GM12892 (cell line): Measurements from ENCODE around the genes OR4D6, MS4A3, MS4A6E, MS4A15 and TMEM109.

- RRBS = no CpG with 5 or more reads among the region's 7 CpGs
Observed at GRCh38 chr11:59174626-59175056, 2.7 kb downstream of the DTX4 start.

GRCh38 chr11:59175638-59176054 is 3.7 kb downstream of the DTX4 start:
- RRBS = no CpG with 5 or more reads among the region's 3 CpGs

GRCh38 chr11:59271814-59272458 is 59.2 kb upstream of the MPEG1 start:
- RRBS = no CpG with 5 or more reads among the region's 4 CpGs

DNA sequence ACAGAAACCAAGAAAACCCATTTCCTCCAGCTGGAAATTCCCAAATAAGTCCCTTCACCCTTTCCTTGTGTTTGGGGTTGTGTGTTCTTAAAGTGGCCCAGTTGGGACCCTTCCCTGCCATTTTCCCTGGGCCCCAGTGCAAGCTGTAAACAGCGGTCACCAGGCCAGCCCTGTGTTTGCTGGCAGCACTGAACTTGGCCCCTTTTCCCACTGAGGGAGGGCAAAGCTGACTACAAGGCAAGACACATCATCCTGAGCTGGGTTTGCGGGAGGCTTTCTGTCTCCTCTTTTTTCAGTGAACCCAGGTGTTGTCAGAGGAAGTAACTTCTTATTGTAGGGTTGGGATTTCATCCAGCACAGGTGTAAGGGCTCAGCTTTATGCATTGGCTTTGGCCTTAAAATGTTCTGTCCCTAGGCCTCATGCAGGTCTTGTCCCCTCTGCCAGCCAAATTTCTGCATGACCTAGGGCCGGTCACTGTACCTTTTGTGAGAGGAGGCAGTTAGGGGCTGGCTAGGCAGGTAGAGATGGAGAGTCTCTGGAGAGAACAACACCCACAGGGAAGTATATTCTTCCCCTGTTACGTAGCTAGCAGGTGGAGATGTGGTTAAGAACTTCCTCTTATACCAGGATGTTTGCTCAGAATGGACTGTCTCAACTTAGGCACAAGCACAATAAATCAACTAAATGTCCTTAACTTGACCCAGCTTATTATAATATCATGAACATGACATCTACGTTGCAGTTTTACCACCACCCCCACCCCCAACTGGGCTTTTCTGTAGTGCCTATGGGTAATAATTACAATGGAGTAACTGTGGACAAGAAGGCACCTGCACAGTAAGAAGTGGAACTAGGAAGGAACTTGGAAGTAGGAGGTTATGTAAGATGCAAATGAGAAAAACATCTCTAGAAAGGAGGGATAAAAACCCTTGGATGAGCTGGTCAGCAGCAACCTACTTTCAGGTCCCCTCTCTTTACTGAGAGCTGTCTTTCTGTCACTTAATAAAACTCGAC is 60.5 kb upstream of the MPEG1 start:
- RRBS = no CpG with 5 or more reads among the region's 6 CpGs

DNA sequence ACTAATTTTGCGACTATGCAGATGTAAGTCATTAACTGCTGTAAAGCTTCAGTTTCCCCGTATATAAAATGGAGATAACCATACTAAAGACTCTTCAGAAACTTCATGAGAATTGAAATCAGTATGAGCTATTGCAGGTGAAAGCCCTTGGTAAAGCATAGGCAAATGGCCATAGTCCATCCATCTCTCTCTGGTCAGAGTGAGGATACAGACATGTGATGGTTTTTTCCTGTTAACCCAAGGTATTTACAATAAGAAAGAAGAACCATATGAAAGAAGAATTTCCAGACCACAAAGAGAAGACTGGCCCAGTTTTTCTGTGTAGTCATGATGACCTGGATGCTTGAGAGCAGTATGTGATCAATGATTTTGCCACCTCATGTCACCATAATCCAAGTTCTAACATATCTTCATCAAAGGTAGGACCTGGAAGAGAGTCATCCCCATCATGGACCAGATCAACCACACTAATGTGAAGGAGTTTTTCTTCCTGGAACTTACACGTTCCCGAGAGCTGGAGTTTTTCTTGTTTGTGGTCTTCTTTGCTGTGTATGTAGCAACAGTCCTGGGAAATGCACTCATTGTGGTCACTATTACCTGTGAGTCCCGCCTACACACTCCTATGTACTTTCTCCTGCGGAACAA is at the start of gene OR4D6:
Gene OR4D6 (plus strand): TSS at position 449 of the 645 bp plus-strand sequence.
- RRBS = no CpG with 5 or more reads among the region's 6 CpGs

GRCh38 chr11:59651152-59651905 is 17.5 kb downstream of the PATL1 start:
- RRBS = no CpG with 5 or more reads among the region's 11 CpGs

- RRBS = no CpG with 5 or more reads among the region's 7 CpGs
Observed at GRCh38 chr11:59706719-59707437, 6.8 kb downstream of the OR10V1 start.

- RRBS = no CpG with 5 or more reads among the region's 3 CpGs
Observed at GRCh38 chr11:59772104-59772718, 17.0 kb downstream of the STX3 start.

DNA sequence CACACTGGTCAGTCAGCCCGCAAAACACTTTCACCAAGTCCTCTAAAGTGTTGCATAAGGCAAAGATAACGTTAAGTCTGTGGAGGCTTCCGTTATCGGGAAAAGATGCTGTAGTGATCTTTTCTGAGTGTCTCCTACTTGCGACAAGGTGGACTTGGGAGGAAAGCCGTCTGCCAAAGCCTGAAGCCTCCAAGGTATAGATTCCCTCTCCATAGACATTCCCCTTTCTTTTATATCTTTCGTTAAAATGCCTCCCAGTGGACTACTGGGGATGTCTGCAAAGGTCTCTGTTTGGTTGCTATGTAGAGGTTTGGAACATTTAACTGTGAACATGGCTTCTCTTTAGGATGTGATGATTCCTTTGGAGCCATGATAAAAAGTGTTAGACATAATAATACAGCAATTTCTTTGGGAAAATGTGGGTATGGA is at the start of gene MS4A3:
Gene MS4A3 (plus strand): TSS at position 119 of the 429 bp plus-strand sequence.
- RRBS = no CpG with 5 or more reads among the region's 7 CpGs

GRCh38 chr11:60161165-60161536 is 21.7 kb downstream of the MS4A6A start:
- RRBS = no CpG with 5 or more reads among the region's 3 CpGs

DNA sequence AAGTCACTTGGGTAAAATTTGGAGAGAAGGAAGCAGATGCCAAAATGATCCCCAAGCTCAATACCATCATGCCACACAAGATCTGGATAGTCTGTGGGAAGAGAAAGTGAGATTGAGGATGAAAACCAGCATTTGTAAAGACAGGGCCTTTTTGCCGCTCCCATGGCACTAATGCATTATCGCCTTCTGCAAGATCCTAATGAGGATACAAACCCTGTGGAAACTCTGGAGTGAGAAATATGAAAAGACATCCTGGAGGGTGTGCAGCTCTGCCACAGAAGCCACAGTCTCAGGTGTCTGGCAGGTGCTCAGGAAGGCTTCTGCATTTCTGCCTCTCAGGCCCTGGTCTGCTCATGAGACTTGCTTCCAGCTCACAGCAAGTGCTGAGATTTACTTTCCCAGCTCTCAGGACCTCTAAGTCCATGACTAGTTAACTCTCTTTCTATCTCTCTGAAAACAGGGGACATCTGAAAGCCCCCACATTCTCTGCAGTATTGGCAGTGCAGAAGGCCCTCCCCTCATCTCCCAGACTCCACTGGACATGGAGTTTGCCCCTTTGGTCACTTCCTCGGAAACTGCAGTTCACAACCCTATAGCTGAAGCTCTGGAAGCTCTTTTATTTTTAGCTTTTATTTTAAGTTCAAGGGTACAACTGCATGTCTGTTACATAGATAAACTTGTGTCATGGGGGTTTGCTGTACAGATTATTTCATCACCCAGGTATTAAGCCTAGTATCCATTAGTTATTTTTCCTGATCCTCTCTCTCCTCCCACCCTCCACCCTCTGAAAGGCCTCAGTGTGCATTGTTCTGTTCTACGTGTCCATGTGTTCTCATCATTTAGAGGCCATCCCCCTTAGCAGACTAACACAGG is 2.8 kb downstream of the MS4A6A start:
- RRBS = no CpG with 5 or more reads among the region's 4 CpGs

DNA sequence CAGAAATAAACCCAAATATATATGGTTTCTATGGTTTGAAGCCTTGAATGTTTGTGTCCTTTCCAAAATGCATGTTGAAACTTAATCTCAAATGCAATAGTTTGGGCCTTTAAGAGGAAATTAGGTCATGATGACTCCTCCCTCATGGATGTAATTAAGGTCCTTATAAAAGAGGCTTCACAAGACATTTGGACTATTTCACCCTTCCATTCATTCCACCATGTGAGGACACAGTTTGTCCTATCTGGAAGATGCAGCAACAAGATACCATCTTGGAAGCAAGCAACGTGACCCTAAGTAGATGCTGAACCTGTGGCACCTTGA is at the start of gene MS4A6E:
Gene MS4A6E (plus strand): TSS at position 196 of the 324 bp plus-strand sequence.
- RRBS = no CpG with 5 or more reads among the region's 1 CpG

DNA sequence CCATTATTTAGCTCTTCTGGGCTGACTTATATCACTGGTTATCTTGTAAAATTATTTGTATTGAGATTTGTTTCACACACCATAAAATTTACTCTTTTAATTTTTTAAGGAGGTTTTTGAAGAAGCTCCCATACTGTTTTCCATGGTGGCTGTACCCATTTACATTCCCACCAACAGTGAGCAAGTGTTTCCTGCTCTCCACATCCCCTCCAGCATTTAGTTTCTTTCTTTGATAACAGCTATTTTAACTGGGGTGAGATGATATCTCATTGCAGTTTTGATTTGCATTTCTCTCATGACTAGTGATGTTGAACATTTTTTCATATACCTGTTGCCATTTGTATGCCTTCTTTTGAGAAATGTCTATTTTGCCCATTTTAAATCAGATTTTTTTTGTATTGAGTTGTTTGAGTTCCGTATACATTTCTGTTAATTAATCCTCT is 13.5 kb upstream of the MS4A12 start:
- RRBS = no CpG with 5 or more reads among the region's 1 CpG

DNA sequence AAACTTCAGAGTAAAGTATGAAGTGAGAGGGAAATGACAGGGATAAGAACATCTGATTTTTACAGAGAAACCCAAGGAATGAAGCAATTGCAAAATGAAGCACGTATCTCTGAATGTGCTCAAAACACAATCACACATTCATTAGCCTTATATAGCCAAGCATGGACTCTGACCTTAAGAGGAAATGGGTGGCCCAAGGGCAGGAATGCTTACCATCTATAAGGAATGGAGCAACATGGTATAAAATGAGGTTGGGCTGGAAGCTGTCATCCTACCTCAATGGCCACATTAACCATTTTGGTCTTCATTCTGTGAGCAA is 11.1 kb upstream of the MS4A13 start:
- RRBS = no CpG with 5 or more reads among the region's 1 CpG

- RRBS = no CpG with 5 or more reads among the region's 15 CpGs
Observed at GRCh38 chr11:60756770-60757265, at the start of gene MS4A15. Gene MS4A15, plus strand, starts transcription at chr11:60756867.

- RRBS = no CpG with 5 or more reads among the region's 6 CpGs
Observed at GRCh38 chr11:60848248-60848456, 6.2 kb downstream of the CCDC86 start.

DNA sequence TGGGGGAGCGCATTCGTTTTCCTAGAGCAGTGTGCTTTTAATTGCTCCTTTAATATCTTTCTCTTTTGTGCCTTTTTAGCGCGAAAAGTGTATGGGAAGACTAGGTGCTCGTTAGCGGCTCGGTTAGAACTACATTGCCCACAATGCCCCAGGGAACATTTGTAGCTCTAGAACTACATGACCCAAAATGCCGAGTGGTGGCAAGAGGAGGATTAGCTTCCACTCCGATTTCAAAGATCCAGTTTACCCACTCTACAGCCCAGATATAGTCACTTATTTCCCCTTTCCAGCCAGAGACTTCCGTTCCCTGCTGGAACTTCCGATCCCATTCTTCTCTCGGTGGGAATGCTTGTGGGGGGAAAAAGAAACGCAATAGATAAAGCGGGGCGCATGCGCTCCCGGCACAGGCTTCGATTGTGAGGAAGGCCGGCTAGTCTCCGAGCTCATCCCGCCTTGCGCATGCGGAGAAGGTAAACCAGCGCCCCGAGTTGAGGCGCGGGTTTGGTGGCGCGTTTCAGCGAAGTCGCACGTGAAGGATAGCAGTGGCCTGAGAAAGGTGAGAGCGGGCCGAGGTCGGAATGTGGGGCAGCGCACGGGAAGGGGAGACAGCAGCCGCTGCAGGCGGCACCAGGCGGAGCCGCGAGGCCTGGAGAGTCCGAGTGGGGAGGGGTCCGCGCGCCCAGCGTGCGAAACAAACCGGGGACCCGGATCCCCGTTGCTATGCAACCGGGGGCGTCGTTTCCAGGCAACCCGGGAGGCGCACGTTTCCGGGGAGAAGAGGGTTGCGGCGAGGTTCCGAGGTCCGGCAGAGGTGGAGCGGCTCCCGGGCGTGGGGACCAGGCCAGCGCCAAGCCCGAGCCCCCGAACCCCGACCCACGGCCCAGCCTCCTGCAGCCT is at the start of gene TMEM109:
Gene TMEM109 (plus strand): TSS at position 446 of the 897 bp plus-strand sequence.
- RRBS = no CpG with 5 or more reads among the region's 70 CpGs

DNA sequence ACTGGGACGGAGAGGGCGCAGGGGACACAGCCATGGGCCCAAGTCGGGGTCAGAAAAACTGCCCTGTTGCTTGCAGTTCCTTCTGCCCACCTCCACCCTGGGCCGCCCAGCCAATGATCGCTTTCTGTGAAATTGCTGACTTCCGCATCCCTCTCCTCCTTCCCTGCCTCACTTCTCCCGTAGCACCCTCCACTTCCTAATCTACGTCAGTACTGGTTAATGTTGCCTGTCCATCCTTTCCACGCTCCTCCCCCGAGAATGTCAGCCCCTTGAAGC is 9.5 kb downstream of the TMEM132A start:
- RRBS = no CpG with 5 or more reads among the region's 10 CpGs

DNA sequence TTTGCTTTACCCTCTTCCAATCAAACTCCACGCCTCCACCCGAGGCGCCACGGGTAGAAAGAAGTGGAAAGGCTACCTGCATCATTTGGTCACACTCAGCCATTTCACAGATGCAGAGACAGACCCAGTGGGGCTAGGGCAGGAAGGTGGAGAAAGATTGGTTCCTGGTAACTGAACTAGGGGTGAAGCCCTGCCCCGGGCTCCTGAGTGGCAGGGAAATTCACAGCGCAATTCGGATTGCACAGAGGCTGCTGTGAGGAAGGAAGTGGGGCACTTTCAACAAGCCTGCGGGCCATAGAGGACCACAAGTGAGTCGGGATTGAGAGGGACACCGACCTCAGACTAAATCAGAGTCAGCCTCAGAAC is 432 bp upstream of the SLC15A3 start:
- RRBS = no CpG with 5 or more reads among the region's 10 CpGs

DNA sequence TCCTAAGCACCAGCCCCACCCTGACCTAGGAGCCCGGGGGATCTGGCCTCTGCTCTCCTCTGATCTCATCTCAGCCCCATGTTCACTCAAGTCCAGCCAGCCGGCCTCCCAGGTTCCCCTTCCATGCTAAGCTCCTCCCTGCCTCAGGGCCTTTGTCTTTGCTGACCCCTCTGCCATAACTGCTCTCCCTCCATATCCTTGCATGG is 718 bp upstream of the SLC15A3 start:
- RRBS = 5% methylated on average over 2 of the region's 2 CpGs